Metastatic Breast Carcinoma in the Brain (tissue), 10 donors: ENCODE results near the gene TBCEL.

GRCh38 chr11:120457120-120457587 is 54.4 kb upstream of the GRIK4 start:
- PRO-cap, 10 experiments, result no peak in any of the 10 experiments

- PRO-cap, 10 experiments, result no peak in any of the 10 experiments
Observed at GRCh38 chr11:120477812-120478641, 33.5 kb upstream of the GRIK4 start.

DNA sequence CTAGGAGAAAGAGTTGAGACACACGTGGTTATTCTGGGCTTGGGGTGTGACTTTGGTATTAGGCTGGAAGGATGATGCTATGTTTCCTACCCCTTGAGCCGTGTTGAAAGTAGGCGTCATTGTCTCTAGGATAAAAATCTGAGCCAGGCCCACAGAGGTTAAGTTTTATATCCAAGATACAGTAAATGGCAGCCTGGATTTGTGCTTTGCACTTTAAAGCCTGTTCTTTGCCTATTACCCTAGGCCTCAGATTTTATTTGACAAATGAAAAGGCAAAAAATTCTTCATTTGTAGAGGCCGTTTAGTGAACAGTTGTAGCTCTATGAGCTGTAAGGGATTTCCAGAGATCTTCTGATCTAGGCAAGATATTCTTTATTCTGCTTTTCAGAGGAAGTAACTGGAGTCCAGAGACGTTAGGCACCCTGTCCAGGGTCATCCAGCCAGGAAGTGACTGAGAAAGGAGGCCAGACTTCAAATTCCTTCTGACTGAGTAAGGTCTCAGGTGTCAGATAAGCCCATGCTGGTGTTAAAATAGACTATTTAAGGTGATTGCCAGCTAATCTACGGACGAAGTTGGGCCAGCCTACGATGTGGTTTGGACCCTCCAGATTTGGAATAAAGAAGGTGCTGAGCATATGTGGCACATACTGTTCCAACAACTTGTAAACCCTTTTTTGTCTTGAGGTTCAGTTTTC is 54.5 kb downstream of the GRIK4 start:
- PRO-cap, 10 experiments, result no peak in any of the 10 experiments

- PRO-cap, 10 experiments, result no peak in any of the 10 experiments
Observed at GRCh38 chr11:120883725-120884254, 140.1 kb upstream of the TBCEL start.

GRCh38 chr11:120912049-120912508 is 111.8 kb upstream of the TBCEL start:
- PRO-cap, 10 experiments, result peak in 1 of 10 experiments; most common plus-strand start chr11:120912217 (in 1)

DNA sequence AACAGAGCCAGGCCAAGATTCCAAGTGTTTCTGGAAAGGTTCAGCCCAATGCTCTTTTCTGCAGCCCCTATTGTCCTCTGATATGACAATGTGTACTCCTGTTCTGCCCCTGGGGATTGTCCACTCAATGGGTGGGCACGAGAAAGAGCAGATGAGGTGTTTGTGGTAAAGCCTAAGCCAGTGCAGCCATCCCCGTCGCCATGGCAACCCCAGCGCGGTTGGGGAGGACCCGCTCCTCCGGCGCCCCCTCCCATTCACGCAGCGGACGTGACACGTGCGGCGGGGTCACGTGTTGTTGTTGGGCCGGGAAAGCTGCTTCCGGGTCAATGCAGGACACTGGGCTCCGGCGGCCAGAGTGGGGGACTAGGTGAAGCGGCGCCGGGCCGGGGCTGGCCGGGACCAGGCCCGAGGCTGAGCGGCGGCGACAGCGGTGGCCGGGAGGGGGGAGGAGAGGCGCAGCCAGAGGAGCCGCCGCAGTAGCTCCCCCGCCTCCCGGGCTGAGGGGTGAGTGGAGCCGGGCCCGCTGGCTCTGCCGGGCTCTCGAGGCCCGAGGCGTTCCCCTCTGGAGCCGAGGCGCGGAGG is at the start of gene TBCEL:
TBCEL (plus strand) TSS at position 315 of the 582 bp plus-strand sequence.
- PRO-cap, 10 experiments, result peak in 10 of 10 experiments; most common plus-strand start position 336 of the sequence (in 9)

- PRO-cap, 10 experiments, result peak in 3 of 10 experiments; most common plus-strand start chr11:121025254 (in 3); most common minus-strand start chr11:121025103 (in 2)
Observed at GRCh38 chr11:121024370-121025512, 839 bp downstream of the TBCEL start.

DNA sequence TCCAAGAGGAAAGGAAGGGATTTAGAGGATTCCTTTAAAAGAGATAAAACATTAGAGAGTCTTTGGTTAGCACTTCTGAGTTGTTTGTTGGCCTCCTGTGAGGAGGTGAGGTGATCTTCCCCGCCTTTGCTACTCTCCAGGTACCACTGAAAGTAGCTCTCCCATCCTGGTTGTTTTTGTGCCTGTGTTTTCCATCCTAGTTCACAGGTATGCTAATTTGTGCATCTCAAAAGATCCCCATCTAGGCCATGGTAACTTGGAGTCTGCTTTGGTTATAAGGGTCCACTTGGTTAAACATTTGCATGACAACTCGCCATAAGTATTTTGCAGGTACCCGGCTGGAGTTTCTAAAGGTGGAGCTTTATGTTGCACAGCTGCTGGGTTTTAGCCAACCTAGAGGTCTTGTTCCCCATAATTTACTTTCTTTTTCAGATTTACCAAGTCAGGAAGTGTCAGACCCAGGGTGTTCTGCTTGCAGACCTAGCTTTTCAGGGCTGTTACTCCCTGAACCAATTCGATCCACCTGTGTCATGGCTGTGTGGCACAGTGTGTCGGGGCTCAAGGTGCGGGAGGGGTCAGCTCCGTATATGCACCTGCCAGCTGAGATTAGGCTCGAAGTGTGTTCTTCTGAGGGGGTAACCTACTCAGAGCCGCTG is 79.1 kb upstream of the SORL1 start:
- PRO-cap, 10 experiments, result no peak in any of the 10 experiments

DNA sequence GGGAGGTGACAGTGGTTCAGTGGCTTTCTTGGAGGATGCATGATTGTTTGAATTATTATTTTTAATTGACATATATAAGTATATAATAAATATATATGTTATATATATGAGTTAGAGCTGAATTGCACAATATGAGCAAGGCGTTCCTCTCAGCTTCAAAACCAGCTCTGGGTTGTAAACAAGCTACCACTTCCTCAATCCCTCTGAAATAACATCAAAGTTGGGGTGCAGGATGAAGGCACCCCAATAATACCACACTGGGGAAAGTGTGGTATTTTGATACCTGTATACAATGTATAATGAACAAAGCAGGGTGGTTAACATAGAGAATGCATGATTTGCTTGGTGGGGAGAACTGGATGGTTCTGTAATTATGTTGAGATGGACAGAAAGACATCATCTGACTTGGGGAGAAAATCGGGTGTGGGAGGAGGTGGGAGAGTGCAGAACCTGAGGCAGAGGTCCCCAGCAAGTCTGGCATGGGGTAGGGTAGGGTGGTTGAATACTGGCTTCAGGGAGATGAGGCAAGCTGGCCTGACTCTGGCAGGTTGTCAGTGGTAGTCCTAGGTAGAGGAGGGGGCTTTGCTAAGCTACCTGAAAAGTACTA is 1.6 kb upstream of the SORL1 start:
- PRO-cap, 10 experiments, result no peak in any of the 10 experiments

DNA sequence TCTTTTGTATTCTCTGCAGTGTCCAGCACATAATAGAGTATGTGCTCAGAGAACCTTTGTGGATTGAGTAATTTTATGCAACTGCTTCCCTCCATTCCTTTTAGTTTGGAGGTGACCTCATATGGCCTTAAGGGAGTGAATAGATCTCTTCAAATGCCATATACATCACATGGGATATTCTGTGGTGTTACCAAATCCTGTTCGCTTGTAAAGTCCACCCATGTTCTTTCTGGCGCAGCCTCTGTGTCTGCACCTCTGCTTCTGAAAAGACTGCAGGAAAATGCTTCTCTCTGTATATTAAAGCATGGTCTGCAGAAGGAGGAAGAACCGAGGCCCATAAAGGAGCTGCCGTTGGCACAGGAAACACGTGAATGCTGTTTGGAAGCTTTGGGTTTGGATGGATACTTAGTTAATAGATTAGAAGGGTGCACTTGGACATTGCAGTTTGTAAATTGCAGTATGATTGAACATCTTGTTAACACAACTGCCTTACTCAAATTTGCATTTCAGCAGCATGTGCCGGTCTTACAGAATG is 126.5 kb downstream of the SORL1 start:
- PRO-cap, 10 experiments, result peak in 4 of 10 experiments; most common plus-strand start position 293 of the sequence (in 1); most common minus-strand start position 272 of the sequence (in 3)

GRCh38 chr11:121689222-121689745 is 237.2 kb downstream of the SORL1 start:
- PRO-cap, 10 experiments, result no peak in any of the 10 experiments

DNA sequence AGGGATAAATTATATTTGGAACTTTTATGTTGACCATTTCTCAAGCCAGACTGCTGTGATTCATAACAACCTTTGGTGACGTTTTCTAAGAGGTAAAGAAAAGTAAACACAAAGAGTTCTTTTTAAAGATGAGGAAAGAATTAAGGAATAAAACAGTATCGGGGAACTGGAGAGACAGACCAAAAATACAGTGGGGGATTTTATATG is 69.0 kb downstream of the BLID start:
- PRO-cap, 10 experiments, result no peak in any of the 10 experiments

DNA sequence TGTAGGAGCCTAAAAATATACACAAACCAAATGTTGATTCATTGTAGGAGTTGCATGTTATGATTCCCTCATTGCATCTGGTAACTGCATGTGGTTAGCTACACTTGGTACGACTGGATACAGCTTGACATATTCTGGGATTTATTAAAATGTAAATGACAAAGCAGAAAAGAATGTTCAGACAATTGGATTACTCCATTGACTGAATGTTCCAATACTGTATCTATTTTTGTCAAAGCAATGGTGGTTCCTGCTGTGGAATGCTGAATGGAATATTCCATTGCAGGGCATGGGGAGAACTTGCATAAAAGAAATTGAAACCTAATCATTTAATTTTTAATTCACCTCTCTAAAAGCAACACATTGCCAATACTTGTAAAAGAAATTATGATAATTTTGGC is 30.7 kb downstream of the BLID start:
- PRO-cap, 10 experiments, result no peak in any of the 10 experiments

DNA sequence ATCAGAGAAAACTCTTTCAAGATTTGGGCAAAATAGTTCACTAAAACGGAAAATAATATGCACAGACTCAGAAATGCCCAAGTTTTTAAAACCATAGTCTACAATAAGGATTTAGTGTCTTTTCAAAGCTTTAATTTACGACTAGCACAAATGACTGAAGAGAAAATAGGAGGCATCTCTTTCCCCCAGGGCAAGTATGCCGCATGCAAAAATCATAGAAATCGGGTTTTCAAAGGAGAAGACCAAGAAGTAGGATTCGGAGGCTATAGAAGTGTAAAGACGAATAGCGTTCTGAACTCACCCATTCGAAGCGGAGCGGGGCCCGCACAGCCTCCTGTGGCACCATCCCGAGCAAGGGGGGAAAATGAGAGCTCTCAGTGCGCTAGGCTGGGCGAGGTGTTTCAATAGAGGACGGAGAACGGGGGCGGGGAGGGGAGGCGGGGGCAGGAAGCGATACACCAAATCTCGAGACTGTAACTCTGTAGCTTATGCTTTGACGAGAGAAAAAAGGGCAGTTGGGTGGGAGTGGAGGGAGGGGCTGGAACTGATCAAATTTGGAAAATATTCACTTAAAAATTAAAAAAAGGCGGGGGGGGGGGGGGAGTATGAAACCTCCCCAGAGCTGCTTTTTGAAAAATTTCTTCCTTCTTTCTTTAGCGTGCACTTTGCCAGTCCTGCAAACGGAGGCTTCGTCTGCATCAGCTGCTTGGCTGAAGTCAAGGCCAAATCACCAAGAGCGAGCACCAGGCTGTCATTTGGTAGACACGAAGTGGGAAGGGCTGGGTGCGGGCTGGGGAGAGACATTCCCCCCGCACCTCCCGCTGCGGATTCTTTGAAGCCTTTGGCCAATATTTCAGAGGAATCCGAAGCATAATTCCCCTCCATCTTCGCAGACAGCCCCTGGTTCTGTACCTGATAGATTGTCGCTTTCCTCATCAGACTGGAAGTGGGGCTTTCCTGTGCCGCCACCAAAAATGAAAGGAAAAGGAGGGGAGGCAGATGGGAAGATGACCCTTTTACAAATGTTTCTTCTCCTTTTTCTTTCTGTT is 15.6 kb downstream of the BLID start:
- PRO-cap, 10 experiments, result peak in 4 of 10 experiments; most common plus-strand start position 761 of the sequence (in 4); most common minus-strand start position 478 of the sequence (in 2)

GRCh38 chr11:122202023-122202718 is 86.2 kb upstream of the BLID start:
- PRO-cap, 10 experiments, result peak in 1 of 10 experiments; most common minus-strand start chr11:122202558 (in 1)

DNA sequence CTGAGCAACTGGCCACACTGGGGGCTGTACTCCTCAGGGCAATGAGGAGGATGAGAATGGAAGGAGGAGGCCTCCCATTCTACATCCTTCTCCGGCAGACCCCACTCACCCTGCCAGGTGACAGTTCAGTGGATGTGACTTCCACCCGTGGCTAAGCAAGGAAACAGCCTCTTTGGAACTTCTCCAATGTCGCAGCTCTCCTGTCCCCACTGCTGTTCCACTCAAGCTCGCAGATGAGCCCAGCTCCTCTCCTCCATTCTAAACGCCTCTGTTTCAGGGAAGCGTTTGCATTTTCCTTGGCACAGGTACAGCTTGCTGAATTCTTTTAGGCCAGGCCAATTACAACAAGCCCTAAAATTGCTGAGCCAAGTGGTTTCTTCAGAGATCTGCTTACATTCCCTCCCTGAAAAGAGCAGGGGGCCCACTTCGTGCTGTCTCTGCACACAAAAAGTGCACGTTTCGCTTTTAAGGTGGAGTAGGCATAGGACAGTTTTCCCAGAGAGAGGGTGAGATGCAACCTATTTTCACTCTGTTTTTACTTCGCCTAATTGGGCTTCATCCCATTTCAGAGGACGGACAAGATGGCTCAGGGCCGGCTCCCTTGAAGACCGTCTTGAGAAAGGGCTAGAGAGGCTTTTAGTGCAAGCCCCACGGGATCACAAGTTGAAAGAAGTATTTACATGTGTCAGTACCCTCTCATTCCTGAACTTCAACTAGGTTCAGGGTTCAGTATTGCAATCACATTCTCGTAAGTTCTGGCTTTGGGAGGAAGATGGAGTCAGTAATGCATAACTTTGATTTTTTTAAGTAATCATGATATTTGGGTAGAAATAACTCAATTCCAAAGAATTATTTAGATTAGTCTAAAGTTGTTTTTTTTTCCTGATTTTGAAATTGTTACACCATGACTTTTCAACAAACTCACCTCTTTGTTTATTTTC is 91.6 kb upstream of the BLID start:
- PRO-cap, 10 experiments, result peak in 2 of 10 experiments; most common plus-strand start position 564 of the sequence (in 1); most common minus-strand start position 270 of the sequence (in 1)

GRCh38 chr11:122353970-122354458 is 238.0 kb upstream of the BLID start:
- PRO-cap, 10 experiments, result no peak in any of the 10 experiments

DNA sequence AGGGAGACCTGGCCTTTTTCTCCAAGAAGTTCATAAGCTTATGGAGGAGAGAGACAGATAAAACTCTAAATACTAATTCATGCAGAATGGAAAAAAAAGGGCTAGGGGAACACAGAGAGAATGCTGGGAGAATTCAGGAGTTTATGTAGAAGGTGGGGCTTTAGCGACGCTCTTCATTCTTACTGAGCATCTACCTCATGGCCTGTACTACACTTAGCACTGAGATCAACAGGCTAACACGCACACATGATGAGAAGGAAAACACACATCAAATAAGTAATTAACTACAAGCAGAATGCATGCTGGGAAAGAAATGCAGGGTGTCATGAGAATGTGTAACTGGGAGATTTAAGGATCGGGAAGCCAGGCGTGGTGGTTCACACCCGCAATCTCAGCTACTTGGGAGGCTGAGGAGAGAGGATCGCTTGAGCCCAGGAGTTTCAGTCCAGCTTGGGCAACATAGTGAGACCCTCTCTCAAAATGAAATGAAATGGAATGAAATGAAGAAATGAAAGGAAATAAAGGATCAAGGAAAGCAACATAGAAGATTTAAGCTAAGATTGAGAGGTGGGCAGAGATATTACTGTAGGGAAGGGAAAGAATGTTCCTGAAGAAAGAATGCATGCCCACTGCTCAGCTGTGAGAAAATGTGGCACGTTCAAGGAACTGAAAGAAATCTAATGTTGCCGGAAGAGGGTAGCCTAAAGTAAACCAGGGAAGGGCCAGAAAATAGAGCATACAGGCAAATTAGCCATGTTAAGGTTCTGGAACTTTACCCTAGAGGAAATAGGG is 81.1 kb downstream of the UBASH3B start:
- PRO-cap, 10 experiments, result no peak in any of the 10 experiments

- PRO-cap, 10 experiments, result no peak in any of the 10 experiments
Observed at GRCh38 chr11:122742272-122743191, 87.0 kb downstream of the UBASH3B start.

DNA sequence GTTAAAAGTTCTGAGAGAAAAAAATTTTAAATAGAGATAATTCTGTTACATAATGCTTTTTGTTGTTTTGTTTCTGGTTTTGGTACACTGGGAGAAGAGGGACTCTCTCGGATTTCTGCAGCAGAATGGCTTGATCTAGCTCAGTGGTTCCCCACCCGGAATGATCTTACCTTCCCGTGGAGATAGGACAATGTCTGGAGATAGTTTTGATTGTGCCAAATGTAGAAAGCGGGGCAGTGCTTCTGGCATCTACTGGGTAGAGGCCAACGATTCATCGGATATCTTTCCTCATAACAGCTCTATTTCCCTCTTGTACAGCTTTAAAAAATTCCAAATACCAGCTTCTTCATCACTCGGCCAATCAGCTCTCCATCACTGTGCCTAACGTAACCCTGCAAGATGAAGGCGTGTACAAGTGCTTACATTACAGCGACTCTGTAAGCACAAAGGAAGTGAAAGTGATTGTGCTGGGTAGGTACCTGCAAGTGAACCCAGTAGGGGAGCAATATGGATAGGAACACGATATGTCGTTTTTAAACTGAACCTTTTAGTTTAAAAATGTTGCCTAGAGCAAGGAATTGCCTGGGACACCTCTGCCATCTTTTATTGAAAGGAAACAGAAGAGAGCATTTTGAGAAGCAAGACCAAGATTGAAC is 13.2 kb downstream of the CRTAM start:
- PRO-cap, 10 experiments, result no peak in any of the 10 experiments